Neural cell (in vitro differentiated cells): ENCODE measurements around a stretch of chr10.

- RAMPAGE, long total RNA: no peak
Measured at GRCh38 chr10:71985899-71986416, 21.8 kb downstream of the CHST3 start.

- RAMPAGE, long total RNA: no peak
Measured at GRCh38 chr10:72009135-72010123, 45.2 kb downstream of the CHST3 start.

- RAMPAGE, long total RNA: no peak
Measured at GRCh38 chr10:72069408-72069794, 18.9 kb downstream of the SPOCK2 start.

DNA sequence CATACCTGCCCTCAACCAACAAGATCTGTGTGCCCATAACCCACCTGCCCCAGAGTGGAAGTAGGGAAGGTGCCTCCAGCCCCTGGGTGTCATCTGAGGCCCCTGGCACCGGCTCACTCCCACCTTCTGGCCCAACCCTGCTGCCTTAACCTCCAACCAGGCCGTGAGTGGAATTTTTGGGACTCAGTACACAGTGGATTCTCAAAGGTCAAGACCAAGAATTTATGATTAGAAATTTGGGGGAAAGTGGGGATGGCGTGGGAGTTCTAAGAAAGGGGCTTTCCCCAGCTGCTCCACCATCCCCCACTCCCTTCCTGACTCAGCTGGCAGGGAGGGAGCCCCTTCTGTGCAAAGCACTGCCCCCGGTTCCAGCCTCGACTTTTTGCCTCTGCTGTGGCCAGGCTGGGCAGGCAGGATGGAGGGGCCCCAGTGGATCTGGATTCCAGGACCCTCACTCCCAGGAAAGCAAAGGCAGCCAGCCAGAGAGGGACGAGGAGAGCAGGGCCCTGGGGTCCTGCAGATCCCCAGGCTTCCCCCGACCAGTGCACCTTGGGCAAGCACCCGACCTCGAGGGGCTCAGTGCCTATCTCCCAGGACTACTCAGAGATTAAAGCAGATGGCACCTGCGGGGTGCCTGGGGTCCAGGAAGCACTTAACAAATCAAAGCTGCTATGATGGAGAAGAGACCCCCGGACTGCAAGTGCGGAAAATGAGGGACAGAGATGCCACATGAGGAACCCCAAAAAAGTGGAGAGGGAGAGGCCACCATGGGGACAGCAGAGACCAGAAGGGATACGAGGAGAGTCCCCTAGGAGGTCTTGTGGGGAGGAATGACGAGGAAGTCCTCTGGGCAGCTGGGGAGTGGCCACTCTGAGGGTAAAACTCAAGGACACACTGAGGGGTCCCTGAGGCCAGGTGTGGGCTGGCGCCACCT, 12.7 kb downstream of the SPOCK2 start:
- RAMPAGE, long total RNA: no peak

DNA sequence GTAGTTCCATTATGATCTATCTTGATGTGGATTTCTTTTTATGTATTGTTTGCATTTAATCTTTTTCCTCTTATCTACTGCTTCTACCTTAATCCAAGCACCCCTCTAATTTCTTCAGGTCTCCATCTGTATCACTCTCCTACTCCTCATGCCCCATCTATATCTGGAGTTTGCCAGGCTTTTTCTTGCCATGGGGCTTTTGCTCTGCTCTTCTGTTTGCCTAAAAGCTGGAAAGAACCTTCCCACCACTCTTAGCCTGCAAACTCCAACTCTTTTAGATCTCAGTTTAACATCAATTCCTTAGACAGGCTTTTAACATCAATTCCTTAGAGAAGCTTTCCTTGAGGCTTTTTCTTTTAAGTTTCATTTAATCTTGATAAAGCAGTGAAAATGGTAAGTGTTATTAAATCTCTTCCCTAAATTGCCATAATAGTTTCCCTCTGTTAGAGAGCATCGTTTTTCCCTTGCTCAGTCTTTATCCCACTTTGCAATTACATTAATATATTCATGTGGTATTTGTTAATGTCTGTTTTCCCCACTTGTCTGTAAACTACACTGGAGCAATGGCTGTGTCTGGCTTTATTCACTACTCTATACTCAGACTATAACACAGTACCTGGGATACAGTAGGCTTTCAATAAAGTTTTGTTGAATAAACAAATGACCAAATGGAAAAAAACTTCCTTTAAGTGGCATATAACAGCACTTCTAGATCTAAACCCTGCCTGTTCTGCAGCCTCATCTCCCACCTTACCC, 57.0 kb upstream of the SPOCK2 start:
- RAMPAGE, long total RNA: no peak

- RAMPAGE, long total RNA: no peak
Measured at GRCh38 chr10:72217461-72217808, 1.4 kb upstream of the ASCC1 start.

GRCh38 chr10:72223567-72224230, 7.6 kb upstream of the ASCC1 start:
- RAMPAGE, long total RNA: no peak

GRCh38 chr10:72243717-72244315, 27.7 kb upstream of the ASCC1 start:
- RAMPAGE, long total RNA: no peak

DNA sequence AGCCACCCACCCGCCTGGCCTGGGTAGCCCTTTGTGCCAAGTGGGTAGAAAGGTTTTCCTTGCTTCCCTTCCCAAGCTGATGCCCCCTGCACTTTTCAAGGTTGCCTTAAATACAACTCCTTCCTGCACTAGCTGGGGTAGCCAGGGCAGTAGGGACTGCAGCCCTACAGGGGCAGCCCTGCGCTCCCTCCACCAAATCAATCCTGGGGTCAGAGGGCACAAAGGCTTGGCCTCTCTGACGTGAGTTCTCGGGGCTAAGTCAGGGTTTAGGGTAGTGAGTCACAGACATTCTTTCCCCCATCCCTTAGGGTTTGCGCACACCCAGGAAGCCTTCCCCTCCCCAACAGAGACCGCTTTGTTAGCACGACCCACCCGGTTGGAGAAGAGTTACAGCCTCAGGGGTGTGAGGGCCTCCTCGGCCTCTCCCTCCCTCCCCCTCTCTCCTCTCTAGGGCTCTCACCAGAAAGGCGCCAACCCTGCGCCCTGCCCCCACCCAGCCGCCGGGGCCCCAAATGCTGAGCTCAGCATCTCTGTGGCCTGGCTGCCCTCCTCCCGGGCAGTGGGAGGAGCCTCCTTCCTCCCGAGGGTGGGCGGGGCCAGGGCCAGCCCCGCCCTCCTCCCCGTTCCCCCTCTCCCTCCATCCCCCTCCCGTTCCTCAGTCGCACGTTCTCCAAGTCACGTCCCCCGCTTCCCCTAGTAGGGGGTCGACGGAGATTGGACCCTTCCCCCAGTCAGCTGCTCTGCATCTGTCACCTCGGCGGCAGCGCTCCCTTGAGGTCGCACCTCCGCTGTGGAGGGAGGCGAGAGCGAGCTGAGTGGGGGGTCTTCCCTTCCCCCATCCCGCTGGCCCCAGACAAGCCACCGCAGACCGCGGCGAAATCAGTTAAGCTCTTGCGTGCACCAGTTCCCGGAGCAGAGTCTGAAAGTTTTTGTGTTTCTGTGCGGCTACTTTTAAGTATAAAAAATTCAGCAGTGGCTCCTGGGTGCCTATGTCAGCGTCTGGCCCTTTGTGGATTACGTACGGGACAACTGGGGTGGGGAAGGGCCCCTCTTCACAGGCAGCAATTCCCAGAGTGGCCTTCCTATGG, 13.0 kb upstream of the DDIT4 start:
- RAMPAGE, long total RNA: no peak

DNA sequence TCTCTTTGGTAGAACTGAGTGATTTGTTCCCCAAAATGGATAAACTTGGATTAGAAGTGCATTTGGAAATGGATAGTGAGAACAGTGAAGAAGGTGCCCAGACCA, 3.3 kb downstream of the DDIT4 start:
- RAMPAGE, long total RNA: no peak

- RAMPAGE, long total RNA: no peak
Measured at GRCh38 chr10:72290977-72291328, 17.2 kb downstream of the DDIT4 start.

DNA sequence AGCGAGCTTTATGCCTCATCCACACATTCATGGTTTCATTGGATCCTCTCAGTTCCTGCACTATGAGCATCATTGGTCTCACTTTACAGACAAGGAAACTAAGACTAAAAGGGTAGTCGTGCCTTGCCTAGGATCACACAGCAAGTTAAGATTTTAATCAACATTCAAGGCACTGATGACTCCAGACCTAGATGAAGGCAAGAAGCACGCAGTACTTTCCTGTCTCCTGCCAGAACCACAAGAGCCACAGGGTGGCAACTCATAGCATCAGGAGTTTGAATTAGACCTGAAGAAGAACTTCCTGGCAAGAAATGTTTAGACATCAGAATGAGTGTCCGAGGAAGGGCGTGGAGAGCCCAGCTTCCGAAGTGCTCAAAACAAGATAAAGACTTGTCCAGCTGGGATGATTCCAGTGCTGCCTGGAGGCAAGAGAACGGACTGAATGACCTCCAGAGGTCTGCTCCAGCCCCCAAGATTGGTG, 31.8 kb downstream of the DDIT4 start:
- RAMPAGE, long total RNA: no peak

DNA sequence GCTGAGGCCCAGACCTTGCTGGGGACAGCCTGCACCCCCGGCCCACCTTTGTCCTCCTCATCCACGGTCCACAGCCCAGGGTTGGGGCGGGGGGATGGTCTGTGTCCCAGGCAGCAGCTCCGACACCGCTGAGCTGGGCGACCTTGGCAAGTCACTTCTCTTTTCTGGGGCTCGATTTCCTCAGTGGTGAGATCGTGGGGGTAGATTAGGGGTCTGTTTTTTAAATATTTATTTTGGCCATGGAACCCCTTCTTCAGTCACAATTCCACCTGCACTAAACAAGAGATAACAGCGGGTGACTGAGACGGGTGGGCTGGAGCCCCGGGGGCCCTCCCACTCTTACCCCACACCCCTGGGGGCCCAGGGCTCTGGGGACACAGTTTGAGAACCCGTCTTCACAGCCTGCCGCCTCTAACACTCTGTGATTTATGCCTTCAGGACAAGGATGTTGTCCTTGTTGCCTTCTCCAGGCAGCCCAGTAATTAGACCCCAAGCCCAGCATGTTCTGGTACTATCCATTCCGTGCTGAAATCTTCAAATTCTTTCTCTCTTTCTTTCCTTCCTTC, 30.8 kb downstream of the DNAJB12 start:
- RAMPAGE, long total RNA: no peak

GRCh38 chr10:72335483-72336091, 19.1 kb downstream of the DNAJB12 start:
- RAMPAGE, long total RNA: no peak

DNA sequence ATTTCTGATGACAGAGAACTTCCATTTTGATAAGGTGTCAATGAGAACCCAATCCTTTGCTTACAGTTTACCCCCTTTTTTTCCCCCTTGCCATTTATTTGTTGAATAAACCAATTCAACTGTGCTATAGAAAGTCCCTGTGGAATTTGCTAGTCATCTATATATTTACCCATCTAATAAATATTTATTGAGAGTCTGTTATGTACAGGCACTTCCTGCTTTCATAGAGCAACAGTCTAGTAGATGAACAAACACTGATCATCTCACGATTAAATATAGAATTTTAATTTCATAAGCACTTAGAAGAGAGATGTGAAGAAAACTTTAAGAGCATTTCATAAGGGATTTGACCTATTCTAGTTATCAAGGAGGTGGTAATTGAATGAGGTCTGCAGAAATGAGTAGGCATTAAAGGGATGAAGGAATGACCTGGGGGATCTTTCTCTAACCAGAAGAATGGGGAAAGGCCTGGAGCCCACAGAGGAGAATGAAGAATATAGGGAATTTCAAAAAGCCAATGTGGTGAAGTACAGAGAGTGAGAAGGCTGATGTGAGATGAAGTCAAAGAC, 87.9 kb upstream of the OIT3 start:
- RAMPAGE, long total RNA: no peak

- RAMPAGE, long total RNA: no peak
Measured at GRCh38 chr10:73154912-73155234, 12.9 kb downstream of the ECD start.

- RAMPAGE, long total RNA: no peak
Measured at GRCh38 chr10:73231492-73232576, 15.2 kb downstream of the DNAJC9 start.

DNA sequence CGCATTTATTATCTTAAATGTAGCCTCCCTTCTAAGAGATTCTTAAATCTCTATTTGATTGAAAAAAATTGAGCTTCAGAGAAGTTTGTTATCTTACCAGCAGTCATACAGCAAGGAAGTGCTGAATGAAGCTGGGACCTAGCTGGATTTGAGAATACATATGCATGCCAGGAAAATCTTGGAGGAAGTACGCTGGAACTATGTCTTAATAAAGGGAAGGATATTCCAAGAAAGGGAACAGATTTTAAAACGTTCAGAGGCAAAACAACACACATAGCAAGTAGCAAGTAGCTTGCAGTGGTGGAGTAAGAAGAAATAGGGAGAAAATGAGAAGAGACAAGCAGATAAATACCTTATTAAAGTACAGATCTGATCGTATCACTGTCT, 1.5 kb downstream of the CFAP70 start:
- RAMPAGE, long total RNA: no peak

DNA sequence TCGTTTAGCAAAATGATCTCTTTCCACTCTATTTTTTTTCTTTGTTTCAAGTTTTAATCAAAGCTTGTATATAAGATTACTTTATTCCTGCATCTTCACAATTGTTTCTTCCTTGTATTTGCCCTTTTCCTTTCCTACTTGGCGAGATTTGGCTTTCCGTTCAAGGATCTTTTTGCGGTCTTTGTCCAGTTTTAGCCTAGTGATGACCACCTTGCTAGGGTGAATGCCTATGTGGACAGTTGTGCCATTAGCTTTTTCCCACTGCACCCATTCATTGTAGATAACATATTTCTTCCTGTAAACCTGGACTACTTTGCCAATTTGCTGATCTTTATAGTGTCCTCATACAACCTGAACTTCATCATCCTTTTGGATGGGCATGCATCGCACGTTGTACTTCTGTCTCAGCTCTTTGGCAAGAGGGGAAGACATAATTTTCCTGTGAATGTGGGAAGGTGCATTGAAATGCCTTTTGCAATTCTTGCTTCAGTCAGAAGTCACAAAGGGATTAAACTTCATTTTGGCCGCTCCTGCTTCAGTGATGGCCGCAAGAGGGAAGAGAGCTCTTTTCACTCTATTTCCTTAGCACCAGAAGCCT, 8.4 kb upstream of the ANXA7 start:
- RAMPAGE, long total RNA: no peak

GRCh38 chr10:73503091-73503654, 7.3 kb upstream of the PPP3CB start:
- RAMPAGE, long total RNA: no peak